ENCODE measurements around a stretch of chr9.

DNA sequence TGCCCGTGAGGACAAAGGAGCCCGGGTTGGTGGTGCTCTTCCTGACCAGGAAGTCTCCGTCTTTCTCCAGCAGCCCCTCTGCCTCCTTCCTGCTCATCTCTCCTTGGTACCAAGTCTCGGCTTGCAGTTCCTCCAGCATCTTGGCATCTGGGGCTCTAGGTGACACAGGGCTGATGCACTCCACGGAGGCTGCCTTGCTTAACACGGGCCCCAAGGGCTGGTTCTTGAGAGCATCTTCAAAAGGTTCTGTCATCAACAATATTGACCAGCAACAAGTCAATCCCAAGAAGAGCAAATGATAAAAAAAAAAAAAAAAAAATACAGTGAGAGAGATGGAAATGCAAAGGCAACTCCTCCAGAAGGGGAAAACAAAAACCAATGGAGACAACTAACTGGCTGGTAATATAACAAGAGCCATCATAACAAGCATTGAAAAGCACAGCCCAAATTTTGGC, 46.8 kb downstream of the S1PR3 start:
- PRO-cap, result no peak

GRCh38 chr9:89176066-89176329, 2.6 kb downstream of the SHC3 start:
- PRO-cap, result no peak

GRCh38 chr9:89329200-89329535, 10.9 kb downstream of the SECISBP2 start:
- PRO-cap, result no peak

- PRO-cap, result no peak
Observed at GRCh38 chr9:89377691-89378227, 59.5 kb downstream of the SECISBP2 start.

- PRO-cap, result no peak
Observed at GRCh38 chr9:89402660-89403416, 84.5 kb downstream of the SECISBP2 start.

- PRO-cap, result no peak
Observed at GRCh38 chr9:89649037-89649722, 44.4 kb downstream of the GADD45G start.

DNA sequence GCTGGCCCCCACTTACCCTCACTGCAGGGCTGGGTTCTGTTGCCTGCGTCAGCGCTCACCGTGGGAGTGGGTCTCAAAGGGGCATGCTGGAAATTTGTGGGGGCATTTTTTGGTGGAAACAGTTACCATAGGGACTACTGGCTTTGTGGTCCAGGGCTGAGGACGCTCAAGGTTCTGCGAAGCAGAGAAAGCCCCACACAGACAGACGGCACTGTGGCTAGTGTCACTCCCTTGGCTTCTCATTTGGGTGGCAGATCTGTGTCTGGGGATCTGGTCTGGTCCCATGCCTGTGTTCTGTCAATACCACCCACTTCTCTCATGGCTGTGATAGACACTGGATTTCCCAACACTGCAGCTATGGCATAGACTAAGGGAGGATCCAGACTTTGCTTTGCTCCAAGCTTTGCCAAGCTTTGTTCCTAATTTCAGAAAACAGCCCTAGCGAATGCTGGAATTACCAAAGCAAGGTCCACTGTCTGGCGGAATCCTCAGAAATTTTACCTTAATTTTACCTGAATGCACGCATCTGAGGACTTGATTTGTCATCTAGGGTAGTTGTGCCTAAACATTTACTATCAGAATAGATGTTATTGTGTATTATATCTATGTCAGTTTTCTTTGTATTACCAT, 62.1 kb downstream of the GADD45G start:
- PRO-cap, result no peak

GRCh38 chr9:89801763-89802221, 197.0 kb downstream of the GADD45G start:
- PRO-cap, result no peak

- PRO-cap, result no peak
Observed at GRCh38 chr9:89969167-89969663, 364.4 kb downstream of the GADD45G start.

DNA sequence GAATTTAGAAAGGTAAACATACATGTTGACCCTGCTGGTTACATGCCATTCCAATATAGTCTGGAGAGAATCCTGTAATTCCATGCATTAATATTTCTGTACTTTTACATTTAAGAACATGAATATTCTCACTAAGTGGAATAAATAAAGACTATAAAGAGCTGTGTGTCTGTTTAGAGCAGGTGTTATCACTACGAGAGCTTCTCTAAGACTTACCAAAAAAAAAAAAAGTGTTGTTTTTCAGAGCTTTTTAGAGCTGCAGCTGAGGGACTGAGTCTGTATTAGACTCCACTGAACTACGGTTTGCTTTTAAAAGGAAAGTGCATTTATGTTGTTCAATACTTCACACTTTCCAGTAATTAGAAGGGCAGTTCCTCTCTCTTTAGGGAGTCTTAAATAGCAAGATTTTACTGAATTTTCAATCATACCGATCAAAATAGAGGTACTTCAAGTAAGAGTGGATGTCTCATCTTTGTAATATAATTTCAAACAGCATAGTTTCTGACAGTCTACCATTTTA, 2.2 kb downstream of the SYK start:
- PRO-cap, result no peak

- PRO-cap, result no peak
Observed at GRCh38 chr9:90964947-90965702, 163.5 kb downstream of the SYK start.

- PRO-cap, result no peak
Observed at GRCh38 chr9:90997424-90997799, 195.8 kb downstream of the SYK start.

GRCh38 chr9:91036876-91037620, 235.4 kb downstream of the SYK start:
- PRO-cap, result bidirectional peak, plus-strand start at chr9:91037435, minus-strand start at chr9:91037397

GRCh38 chr9:91164552-91165278, 197.0 kb downstream of the AUH start:
- PRO-cap, result no peak

GRCh38 chr9:91403925-91404356, 19.7 kb downstream of the NFIL3 start:
- PRO-cap, result no peak

GRCh38 chr9:91410231-91411062, 13.2 kb downstream of the NFIL3 start:
- PRO-cap, result no peak

- PRO-cap, result no peak
Observed at GRCh38 chr9:91798446-91799120, 151.4 kb downstream of the ROR2 start.

GRCh38 chr9:92073753-92074002, 41.5 kb downstream of the SPTLC1 start:
- PRO-cap, result no peak

DNA sequence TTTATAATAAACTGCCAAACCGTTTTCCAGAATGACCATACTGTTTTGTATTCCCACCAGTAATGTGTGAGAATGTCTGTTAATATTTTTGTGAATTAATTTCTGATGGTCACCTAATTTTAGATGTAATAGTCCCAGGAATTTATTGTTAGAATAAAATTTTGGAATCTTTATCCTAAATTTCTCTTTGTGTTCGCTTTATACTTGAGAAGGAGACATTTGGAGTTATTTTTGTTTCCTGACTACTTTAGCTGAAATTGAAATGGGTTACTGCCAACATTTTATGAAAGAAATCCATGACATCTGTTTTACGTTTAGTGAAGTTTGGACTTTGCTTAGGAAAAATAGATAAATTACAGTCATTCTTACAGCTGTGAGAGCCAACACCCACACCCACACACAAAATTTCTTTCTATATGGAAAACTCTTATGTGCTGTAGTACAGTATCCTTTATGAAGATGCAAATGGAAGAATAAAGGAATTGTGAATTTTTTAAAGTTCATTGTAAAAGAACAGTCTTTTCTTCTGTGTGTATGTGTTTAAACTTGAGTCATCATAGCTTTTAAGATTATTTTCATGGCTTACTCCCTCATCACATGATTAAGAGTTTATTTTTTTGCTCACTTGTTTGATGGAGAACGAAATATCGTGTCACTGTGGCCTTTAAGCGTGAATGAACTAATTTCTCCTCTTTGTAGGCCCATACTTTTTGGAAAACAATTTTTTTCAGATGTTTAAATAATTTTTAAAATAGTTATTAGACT, 24.4 kb downstream of the CENPP start:
- PRO-cap, result no peak

DNA sequence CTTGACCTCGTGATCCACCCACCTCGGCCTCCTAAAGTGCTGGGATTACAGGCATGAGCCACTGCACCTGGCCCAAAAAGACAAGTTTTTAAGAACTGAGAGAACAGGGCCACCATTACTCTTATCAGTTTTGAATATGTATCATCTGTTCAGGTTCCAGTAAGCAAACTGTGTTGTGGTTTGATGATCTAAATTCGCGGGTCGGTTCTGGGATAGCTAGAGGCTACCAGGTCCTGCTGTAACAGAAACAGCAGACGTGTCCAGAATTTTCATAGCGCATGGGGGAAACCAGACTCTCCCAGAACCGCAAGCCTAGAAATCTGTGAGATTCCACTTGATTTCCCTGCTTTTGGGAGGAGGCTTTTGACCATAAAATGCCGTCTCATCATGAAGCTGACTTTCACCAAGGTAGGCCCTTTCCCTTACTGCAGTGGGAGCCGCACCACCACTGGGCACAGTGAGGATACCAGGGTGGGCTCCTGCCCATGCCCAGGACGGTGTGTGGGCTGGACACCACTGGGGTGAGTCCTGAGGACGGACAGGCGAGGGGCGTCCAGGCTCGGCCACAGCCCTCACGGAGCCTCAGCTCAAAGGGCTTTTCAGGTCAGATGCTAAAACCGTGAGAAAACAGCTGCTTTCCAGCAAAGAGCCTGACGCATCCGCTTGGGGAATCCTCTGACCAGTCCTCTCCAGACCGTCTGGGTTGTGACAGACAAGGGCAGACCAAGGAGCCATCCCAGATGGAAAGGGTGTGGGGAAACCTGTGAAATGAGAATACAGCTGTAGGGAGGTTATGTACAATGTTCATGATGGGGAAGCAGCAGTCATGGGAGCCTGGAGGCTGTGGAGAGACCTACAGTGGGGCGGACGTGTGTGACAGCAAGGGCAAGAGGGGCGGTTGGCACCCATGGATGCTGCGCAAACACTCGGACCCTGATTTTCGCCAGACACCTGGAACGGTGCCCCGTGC, 59.4 kb downstream of the IPPK start:
- PRO-cap, result no peak